Peritoneum (tissue), 1 donor: ENCODE results near the genes PRKD1 and DTD2.

DNA sequence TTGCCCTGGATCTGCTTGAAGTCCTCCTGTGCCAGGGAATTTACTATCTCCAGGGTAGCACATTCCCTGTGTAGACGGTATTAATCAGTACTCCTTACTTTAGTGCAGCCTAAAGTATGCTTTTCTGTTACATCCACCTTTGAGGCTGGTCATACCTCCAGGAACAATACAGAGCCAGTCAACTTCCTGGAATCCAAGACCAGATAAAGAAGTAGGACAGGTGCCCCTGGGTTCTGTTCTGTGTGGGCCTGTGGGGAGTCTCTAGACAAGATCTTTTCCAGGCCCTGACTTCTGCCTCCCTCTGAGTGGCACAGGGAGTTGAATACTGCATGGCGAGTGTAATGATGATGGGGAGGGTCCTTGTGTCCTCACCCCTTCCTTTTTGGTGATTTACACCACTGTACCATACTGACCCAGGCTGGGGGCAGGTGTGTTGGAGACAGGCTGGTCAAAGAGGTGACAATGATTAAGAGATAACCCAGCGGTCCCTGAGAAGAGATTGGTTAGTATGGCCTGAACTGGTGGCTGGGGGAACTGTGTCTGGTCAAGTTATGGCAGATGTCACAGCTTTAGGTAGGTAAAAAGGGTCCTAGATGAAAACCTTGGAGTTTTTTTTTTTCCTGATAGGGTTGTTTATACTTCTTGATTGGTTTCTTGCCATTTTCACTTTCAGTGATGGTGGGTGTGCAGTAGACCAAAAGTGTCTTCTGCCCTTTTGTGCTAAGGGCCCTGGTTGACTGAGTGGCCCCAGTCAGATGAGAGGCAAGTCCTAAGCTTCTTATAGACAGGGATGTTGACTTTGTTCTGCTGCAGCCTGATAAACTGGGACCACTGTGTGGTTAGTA is 3.8 kb downstream of the SDR39U1 start:
- PRO-cap = no peak

- PRO-cap = no peak
Measured at GRCh38 chr14:24680598-24680918, 46.6 kb upstream of the GZMB start.

DNA sequence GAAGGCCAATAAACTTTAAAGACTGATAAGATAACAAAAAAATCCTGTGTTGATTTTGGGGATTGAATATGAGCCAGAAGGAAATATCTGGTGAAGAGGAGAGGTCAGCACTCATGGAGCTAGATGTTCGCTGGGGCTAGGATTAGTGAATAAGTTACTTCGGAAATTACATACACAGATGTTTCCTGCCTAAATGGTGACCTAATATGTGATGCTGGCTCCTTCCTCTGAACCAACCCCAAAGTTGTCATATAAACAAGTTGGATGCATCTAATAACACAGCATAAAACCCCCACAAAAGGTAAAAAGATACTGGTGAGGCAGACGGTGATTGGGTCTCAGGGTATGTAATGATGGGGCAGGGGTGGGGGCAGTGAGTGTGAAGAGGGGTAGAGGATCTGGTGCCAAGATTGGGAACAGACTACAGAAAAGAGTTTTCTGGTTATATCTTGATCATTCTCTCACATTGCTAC is 140.3 kb upstream of the GZMB start:
- PRO-cap = no peak

- PRO-cap = no peak
Measured at GRCh38 chr14:24813495-24814162, 179.6 kb upstream of the GZMB start.

DNA sequence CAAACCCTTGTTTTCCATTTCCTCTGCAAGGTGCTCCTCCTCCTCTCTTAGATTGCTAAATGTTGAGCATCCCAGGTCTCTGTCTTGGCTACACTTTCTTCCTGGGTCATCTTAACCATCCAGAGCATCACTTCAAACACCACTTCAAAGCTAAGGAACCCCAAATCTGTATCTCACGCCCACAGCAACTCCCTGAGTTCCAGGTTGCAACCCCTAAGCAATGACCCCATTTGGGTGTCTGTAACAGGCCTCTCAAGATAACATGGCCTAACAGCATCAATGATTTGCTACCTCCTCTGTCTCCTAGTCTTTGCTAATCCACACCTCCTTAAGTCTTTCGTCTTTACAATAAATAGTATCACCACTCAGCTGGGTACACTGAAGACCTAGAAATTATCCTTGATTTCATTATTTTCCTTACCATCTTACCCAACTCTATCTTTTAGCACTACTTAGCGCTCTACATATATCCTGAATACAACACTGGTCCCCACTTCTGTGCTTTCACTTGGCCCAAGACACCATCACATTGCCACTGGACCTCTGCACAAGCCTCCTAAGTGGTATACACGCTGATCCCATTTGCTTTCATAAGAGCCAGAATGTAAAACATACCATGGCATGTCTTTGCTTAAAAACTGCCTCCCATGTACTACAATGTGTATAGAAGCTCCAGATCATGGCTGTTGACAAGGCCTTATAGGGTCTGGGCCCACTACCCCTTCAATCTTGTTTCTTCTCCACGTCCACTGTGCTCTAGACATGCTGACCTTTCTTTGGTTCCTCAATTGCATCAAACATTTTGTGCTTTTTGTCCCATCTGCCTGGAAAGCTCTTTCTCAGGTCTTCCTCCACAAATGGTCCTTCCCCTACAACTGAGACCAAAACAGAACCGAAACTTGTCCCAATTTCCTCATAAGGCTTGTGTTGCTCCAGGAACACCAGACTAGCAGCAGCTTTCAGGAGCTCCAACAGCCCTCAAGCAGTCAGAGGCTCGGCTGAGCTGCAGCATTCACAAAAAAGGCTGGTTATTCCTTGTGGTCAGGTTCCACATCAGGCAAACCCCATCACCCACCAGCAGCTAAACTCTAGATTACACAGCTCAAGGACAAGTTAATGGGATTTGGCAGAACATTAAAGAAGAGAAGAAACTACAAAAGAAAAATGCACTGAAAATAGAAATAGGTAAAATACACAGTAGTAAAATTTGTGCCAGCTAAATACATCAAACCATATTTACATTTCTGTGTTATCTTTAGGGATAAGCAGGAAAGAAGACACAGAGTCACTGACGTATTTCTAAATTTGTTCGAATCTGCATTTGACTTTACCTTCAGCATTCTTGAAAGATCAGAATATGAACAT is 141.7 kb downstream of the STXBP6 start:
- PRO-cap = no peak

GRCh38 chr14:26204522-26205618 is 393.0 kb downstream of the NOVA1 start:
- PRO-cap = no peak

- PRO-cap = no peak
Measured at GRCh38 chr14:28264240-28264881, 502.2 kb upstream of the FOXG1 start.

DNA sequence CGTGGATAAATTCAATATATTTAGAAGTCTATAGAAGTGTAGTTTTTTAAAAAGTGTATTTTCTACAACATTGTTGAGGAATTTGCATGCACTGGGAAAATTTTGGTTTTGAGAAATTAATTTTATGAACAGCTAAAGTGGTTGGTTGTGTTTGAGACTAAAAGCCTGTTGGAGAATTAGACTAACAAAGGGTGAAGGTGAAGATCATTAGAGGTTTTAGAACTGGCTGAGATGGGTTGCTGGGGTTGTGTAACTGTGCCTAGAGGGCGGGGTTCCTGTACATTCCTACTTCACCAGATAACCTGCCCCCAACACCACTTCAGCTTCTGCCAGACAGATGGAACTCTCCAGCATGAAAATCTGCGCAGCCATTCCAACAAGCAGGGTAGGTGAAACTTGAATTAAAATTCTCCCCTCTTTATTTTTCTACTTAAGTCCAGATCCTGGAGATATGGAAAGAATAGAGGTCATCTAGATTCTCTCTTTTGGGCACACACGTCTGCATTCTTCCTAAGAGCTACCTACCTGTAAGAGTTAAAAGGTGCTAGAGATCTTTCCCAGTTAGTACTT is 6.0 kb downstream of the FOXG1 start:
- PRO-cap = no peak

- PRO-cap = no peak
Measured at GRCh38 chr14:29584943-29585530, 342.6 kb downstream of the PRKD1 start.

DNA sequence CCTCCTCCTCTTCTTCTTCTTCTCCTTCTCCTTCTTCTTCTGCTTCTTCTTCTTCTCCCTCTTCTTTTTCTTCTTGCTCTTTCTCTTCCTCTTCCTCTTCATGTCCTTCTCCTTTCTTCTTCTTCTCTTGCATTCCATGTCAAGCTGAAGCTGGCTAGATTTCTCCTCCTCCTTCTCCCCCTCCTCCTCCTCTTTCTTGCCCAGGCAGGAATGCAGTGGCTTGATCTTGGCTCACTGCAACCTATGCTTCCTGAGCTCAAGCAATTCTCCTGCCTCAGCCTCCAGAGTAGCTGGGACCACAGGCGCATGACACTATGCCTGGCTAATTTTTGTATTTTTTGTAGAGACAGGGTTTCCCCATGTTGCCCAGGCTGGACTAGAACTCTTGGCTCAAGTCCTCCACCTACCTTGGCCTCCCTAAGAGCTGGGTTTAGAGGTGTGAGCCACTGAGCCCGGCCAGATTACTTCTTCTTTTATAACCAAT is 297.6 kb downstream of the PRKD1 start:
- PRO-cap = no peak

DNA sequence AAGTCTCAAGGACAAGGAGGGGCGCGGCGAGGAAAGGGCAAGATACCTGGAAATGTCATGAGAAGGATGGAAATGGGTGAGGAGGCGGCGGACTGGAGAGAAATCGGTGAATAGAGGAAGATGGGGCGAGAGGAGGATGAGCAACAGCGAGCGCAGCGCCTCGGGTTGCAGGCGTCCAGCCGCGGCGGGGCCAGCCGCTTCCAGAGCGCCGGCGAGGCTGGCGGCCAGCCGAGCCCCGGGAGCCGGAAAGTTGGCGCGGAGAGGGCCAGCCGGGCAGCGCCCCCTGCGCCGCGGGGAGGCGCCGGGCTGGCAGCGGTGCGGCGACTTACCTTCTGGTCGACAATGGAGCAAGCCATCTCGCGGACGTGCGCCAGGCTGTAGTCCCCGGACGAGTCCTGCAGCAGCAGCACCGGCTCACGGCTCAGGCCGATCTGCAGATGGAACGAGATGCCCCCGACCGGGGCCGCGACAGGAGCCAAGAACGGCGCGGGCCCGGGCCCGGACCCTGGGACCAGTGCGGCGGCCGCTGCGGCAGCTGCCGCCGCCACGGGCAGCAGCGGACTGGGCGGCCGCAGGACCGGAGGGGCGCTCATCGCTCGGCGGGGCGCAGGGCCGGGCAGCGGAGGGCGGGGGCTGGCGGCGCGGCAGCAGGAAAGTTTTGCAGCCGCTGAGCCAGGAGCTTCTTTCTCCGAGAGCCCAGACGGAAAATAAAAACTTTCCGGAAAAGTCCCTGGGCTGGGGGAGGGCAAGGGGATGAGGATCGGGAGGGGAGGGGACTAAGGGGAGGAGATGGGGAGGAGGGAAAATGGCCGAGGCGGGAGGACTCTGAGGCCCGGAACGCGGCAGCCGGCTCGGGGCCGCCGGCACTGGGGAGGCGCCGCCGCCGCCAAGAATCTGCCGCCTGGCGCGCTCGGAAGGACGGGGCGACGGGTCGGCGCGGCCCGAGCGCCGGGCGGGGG is at the start of gene PRKD1:
Gene PRKD1, minus strand, starts transcription at position 928 of the 959 bp plus-strand sequence.
- PRO-cap = no peak

DNA sequence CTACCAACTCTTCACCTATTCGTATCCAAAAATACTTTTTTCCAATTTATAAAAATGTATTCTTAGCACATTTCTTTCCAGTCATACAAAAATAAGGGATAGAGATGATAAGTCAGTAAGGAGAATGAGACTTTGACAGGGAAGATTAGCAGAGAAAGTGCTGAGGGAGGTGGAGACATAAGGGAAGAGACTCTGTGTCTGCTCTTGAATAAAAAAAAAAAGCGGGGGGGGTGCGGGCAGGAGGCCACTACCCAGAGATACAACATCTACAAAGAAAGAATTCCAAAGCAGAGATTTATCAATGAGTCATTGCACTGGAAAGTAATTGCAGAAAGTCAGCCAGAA is 267.0 kb upstream of the PRKD1 start:
- PRO-cap = no peak

DNA sequence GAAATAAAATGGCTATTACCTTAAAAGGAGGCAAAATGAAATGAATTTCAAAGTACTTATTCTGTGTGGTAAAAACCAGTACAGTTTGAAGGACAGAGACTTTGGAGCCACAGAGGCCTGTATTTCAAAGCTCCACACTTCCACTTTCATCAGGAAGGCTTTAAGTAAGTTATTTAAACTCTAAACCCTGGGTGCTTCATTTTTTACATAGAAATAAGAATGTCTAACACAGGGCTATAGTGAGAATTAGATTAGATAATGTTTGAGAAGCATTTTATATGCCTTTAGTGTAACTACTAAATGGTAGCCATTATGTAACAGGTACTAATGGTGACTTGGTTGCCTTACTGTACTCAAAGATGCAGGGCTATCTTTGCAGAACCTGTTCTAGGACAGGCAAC is 267.3 kb upstream of the PRKD1 start:
- PRO-cap = no peak

- PRO-cap = no peak
Measured at GRCh38 chr14:30612255-30612771, 9.8 kb upstream of the SCFD1 start.

GRCh38 chr14:30692478-30692903 is 70.4 kb downstream of the SCFD1 start:
- PRO-cap = no peak

DNA sequence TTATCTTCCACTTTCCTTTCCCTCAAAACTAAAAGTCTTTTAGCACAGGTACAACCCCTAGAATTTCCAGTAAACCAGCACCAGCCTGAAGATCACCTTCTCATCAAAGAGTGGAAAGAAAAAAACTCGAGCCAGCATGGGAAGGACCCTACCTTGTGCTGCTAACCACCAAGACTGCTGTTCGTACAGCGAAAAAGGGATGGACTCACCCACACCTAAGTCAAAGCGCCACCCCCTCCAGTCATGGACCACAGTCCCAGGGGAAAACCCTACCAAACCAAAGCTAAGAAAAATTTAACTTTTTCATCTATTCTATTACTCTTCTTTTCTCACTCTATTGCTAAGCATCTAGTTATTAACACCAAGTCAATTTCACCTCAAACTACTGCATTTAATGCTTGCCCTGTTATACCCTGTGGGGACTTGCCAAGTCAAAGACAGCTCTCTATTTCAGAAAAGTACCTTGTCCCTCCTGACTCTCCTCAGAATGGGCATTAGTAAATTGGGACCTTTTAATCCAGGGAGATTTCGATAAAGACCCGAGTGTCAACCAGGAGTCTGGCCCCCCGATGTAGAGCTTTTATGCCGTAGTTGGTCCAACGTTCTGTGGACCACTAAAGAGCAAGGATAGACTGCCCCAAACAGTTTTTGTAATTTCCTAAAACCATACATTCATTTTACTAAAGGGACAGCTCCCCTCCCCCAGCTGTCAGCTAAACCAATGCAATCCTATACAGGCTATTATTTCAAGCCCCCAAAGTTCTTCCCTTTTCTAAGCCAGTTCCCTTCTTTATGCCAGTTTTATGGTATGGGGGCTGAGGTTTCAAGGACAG is 55.5 kb upstream of the AP4S1 start:
- PRO-cap = no peak

DNA sequence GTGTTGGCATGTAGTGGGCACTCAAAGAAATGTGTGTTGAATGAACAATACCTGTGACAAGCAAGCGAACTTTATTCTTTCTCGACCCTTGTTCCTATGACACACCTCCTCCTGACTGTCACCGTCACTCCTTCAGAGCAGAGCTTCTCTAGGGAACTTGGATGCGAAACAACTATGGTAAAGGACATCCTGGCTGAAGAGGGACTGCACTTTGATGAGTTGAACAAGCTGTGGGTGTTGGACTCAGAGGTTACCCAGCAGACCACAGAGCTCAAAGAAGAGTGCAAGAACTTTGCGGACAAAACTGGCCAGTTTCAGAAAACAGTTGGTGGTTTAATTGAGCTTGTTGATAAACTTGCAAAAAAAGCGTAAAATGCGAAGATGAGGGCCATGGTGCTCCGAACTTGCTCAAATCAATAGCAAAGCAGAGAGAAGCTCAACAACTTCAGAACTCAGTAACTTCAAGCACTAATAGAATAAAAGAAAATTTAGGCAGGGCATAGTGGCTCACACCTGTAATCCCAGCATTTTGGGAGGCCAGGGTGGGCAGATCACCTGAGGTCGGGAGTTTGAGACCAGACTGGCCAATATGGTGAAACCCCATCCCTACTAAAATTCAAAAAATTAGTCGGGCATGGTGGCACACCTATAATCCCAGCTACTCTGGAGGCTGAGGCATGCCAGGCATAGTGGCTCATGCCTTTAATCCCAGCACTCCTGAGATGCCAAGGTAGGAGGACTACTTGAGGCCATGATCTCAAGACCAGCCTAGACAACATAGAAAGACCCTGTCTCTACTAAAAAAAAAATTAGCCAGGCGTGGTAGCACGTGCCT is 6.9 kb upstream of the AP4S1 start:
- PRO-cap = no peak

DNA sequence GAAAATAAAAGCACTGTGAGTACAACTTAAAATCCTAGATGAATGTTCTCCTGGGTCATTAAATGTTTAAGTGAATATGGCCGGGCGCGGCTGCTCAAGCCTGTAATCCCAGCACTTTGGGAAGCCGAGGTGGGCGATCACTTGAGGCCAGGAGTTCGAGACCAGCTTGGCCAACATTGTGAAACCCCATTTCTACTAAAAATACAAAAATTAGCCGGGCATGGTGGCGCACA is 1.0 kb upstream of the STRN3 start:
- PRO-cap = no peak

DNA sequence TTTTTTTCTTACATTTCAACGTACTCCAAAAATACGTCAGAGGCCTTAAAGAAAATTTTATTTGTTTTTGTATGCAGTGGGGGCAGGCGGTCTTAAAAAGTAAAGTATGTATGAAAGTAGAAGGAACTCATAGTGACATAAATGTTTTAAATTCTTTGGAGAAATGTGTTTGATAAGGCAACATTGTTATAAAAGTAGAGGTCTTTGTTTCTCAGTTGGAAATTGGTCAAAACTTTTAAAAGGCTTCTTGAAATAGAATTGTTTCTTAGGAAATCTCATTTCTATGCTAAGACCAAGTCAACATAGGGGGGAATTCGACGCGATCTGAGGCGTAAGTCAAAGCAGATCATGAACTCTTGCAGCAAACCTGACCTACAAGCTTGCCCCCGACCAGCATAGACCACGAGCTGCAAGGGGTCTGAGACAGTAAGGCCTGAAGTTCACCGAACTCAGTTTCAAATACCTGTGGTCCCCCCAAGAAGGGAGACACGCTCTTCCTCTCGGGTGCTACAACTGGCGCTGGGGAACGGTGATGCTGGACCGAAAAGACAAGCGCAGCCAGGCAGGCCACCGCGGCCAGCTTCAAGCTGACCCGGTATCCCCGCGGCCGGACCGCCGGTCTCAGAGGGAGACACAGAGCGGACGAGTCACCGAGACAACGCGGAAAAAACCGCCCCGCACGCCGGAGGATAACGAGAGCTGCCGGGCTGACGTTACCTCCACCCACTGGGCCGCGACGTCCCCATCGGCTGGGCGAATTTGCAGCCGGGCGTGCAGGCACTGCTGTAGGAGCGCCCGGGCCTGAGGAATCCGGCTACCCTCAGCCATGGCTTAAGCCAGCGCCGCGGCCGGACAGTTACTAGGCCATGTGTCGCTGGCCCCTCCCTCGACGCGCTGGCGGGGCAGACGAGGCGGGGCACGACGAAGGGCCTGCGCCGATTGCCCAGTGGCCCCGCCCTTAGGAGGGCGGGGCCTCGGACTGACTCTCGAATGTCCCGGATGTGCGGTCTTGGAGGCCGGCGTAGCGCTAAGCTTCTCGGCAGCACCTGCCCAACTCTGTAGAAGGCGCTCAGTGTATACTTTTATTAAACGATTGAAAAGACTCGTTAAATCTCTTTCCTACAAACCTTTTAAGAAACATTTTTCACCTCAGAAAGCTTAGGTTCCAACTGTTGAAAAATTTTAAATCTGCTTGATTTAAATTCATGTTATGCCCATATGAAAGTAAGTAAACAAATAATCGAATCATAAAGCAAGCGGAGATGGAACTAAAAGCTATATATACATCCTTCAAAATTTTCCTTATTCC is at the start of gene DTD2:
Gene DTD2, minus strand, starts transcription at position 941 of the 1,309 bp plus-strand sequence.
- PRO-cap = unidirectional peak, minus-strand start at position 623 of the sequence; unidirectional peak, minus-strand start at position 828 of the sequence

DNA sequence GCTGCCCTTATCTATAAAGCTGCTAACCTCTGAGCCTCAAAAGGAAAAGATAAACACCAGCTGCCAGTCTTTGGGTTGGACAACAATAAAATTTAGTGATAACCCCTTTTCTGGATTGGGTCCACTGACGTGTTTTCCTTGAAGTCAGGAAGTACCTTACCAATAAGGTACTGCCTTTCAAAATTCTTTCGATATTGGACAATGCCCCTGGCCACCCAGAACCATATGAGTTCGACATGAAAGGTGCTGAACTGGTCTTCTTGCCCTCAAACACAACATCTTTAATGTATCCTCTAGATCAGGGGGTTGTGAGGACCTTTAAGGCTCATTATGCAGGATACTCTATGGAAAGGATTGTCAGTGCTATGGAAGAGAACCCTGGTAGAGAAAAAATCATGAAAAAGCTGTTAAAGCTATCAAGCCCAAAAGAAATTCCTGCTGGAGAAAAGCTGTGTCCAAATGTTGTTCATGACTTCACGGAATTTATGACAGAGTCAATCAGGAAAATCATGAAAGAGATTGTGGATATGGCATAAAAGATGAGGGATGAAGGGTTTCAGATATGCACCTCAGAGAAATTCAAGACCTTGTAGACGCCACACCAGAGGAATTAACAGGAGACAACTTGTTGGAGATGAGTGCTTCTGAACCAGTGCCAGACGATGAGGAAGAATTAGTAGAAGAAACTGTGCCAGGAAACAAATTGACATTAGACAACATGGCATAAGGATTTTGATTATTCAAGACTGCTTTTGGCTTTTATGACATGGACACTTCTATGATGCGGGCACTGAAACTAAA is 129.2 kb downstream of the NUBPL start:
- PRO-cap = no peak